ENCODE data around the gene POR.

- RRBS, result no CpG with 5 or more reads among the region's 31 CpGs
Measured at GRCh38 chr7:74466034-74467043, 12.6 kb downstream of the GTF2IRD1 start.

DNA sequence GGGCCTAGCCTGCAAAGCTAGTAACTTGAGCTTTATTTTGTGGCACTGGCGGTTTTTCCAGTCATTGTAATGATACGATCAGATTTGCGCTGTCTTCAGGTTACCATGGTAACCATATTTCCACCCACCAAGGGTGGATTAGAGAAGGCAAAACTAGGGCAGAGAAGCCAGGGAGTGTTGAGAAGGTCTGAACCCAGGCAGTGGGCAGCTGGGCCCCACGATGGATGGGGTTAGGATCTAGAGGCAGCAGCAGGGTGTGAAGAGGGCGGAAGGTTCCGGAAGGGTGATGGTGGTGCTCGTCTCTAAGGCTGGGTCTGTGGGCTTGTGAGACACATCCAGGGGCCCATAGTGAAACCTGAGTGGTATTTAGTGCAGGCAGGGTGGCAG lies 88.0 kb upstream of the GTF2I start:
- RRBS, result no CpG with 5 or more reads among the region's 7 CpGs

DNA sequence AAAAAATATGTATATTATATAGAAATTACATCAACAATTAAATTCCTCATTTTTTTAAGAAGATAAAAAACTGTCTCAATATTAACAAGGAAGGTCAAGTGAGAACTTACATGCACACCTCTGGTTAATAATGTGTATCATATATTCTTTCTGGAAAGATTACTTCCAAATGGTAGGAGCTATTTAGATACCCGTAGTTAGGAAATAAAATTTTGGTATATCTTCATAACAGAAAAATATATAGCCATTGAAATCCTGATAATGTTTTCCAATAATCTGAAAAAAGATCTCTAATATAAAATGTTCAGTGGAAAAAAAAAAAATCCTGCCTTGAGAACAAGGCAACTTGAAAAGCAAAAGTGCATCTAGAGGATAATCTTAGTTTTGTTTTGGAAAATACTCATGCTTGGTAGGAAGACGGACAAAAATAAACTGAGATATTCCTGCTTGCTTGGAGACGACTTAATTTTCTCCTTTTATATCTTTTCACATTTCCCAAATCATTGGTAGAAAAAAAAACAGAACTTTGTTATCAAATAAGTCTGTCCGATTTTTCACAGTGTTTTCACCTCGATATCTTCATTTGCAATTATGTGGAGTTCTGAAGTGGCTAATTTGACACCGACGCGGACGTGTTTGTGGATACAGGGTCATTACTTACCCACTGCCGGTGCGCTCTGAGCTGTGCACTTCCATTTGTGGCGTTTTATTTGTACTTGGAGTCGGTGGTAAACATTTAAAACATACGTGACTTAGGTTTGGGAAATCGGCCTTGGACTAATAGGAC lies 52.1 kb upstream of the NCF1 start:
- RRBS, result no CpG with 5 or more reads among the region's 15 CpGs

GRCh38 chr7:75025303-75025898 lies 48.2 kb downstream of the RCC1L start:
- RRBS, result no CpG with 5 or more reads among the region's 9 CpGs

- RRBS, result no CpG with 5 or more reads among the region's 104 CpGs
Measured at GRCh38 chr7:75156511-75157645, 64.5 kb downstream of the GTF2IRD2B start.

- RRBS, result no CpG with 5 or more reads among the region's 8 CpGs
Measured at GRCh38 chr7:75438349-75439018, 43.1 kb downstream of the TRIM73 start.

DNA sequence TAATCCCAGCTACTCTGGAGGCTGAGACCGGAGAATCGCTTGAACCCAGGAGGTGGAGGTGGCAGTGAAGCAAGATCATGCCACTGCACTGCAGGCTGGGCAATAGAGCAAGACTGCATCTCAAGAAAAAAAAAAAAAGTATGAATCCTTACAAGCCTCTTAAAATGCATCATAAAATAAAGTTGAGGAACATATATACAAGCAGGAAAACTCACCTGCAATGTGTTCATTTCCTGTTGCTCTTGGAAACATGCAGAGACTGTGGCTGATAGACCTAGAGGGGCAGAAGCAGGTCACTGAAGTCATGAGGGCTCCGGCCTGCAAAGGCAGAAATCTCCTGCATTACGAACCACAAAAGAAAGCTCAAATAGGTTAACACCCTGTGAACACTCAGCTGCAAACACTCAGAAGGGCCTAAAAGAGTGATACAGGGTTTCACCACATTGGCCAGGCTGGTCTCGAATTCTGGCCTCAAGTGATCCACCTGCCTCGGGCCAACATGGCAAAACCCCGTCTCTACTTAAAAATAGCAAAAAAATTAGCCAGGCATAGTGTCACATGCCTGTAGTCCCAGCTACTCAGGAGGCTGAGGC lies 33.7 kb downstream of the SPDYE5 start:
- RRBS, result no CpG with 5 or more reads among the region's 7 CpGs

GRCh38 chr7:75639711-75640319 lies 98.9 kb downstream of the HIP1 start:
- RRBS, result no CpG with 5 or more reads among the region's 15 CpGs

DNA sequence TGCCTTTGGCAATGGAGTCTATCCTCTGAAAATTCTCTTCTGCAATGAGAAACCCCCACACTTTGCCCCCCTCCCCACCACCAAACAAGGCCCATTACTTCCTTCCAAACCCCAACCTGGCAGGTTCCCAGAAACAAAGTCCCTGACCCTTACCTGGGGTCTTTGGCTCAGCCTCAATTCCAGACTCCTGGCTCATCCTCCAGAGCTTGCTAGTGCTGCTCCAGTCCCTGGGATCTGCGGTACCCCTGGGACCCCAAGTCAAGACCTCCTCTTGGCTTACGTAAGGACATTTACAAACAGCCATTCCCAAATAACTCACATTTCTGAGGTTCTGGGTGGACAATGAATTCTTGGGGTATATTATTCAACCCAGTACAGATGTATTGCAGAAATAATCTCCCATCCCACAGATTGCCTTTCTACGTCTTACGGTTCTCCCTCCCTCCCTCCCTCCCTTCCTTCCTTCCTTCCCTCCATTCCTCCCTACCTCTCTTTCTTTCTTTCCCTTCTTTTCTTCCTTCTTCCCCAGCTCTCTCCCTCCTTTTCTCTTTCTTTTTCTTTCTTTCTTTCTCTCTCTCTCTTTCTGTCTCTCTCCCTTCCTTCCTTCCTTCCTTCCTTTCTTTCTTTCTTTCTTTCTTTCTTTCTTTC lies 17.7 kb upstream of the CCL26 start:
- RRBS, result no CpG with 5 or more reads among the region's 4 CpGs

- RRBS, result 2% methylated on average over 12 of the region's 42 CpGs
Measured at GRCh38 chr7:75879162-75880297, 696 bp downstream of the RHBDD2 start.

GRCh38 chr7:75915013-75915380 lies at the start of gene POR:
Gene POR, plus strand, starts transcription at chr7:75915155.
- RRBS, result 2% methylated on average over 38 of the region's 45 CpGs

GRCh38 chr7:75925642-75926301 lies 10.8 kb downstream of the POR start:
- RRBS, result no CpG with 5 or more reads among the region's 8 CpGs

GRCh38 chr7:75934305-75934897 lies 19.4 kb downstream of the POR start:
- RRBS, result no CpG with 5 or more reads among the region's 6 CpGs

DNA sequence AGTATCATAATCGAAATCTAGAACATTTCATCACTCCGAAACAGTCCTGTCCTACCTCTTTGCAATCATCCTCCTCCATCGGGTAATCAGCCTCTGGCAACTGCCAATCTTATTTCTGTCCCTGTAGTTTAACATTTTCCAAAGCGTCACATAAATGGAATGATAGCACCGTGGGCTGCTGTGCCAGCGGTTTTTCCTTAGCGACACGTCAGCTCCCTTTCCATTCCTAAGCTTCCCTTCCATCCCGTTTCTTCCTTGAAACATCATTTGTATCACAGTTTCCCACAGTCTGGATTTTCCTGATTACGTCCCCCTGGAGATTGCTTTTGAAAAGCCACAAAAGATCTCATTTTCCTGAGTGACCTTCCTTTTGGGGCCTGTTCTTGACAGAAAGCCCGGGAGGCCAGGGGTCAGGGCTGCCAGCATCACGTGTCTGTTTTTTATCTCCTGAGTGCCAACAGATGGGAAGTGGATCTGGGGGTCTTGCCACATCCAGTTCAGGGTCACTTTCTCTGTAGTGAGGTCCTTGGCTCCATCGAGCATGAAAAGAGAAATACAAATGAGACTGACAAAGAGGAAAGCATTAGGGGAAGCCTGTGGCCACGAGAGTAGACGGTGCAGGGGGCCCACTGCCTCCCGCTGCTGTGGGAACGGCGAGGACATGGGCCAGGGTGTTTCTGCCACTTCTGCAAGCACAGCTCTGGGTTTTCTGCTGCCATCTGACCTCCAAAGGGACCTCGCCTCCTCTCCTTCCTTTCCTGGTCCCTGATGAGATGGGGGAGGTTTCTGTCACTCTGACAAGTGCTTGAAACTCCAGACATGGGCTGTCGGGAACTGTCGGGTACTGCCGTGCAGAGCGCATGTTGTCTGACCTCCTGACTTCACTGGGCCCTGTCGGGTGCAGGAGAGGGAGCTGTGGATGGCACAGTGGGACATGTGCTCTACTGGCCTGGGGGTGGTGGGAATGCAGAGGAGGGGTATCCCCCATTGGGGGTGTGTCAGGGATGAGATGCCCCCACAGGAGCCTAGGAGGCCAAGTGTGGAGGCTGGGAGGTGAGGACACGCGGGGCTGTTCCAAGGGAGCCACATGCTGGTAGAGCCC lies 31.4 kb downstream of the TMEM120A start:
- RRBS, result no CpG with 5 or more reads among the region's 26 CpGs

- RRBS, result 98% methylated on average over 4 of the region's 37 CpGs
Measured at GRCh38 chr7:75986208-75987495, 7.7 kb downstream of the TMEM120A start.

GRCh38 chr7:75995056-75995703 lies 785 bp upstream of the TMEM120A start:
- RRBS, result 97% methylated on average over 2 of the region's 14 CpGs

DNA sequence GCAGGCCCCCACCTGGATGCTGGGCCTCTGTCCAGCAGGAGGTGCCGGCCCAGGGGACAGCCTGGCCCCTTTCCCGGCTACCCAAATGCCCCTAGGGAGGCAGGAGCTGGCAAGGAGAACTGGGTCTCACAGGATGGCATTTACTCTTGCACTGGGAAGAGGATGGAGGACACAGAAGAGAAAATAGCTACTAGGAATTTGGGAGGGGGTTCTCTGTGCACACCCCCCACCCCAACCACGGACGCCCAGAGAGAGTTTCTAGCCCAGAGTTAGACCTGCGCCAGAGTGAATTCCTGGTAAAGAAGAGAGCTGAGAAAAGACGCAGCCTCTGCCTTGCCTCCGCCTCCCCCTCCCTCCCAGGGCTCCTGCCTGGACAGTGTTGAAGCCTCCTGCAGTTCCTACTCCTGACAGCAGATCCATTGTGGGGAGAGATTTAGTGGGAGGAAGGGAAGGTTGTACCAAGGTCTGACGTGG lies 797 bp downstream of the SRRM3 start:
- RRBS, result no CpG with 5 or more reads among the region's 8 CpGs

- RRBS, result no CpG with 5 or more reads among the region's 7 CpGs
Measured at GRCh38 chr7:76218011-76218684, 16.5 kb downstream of the SRRM3 start.

DNA sequence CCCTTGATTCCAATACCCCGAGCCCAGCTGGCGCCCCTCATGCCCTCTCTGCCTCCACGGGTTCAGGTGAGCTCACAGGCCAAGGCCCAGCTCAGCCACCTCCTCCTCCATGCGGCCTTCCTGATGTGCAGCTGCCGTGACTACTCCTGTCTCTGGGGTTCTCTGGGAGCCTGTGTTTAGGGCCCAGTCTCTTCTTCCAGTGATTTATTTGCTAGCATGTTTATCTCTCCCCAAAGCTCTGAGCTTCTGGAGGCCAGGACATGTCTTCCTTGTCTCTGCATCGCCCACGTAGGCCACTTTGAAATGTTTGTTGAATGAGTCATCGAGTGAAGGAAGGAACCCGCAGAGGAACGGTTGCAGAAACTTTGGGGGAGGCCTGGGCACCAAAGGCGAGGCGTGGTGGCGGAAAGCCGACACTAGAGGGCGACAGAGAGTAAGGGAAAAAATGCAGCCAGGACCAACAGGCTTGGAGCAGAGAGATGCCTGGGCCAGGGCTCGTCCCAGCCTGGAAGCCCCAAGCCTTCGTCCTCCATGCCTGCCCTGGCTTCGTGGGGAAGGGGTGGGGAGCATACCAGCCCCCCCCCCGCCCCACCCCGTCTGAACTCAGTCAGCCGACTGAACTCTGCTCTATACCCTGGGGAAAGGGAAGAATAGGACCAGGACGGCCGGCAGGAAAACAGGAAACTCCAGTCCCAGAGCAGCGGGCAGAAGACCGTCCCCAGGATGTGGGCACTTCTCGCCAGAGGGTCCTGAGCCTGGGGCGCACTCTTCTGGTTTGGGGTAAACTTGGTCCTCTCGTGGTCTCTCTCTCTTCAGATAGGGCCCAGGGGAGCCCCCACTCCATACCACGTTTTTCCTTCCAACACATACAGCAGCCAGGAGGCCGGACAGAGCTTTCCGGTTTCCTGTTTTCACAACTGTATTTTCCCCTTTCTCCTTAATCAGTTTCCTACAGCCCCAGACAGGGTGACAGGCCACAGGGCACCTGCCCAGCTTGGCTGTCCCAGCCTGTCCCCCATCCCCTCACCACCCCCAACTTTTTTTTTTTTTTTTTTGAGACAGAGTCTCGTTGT lies 10.8 kb upstream of the HSPB1 start:
- RRBS, result no CpG with 5 or more reads among the region's 32 CpGs

GRCh38 chr7:76294241-76295149 lies 8.0 kb upstream of the HSPB1 start:
- RRBS, result no CpG with 5 or more reads among the region's 23 CpGs

Data from HTR-8/SVneo (cell line).